LUHMES (cell line): ENCODE data around the genes SLC47A1, USP22 and KCNJ18.

- PRO-cap: no peak
These were observed 41.4 kb downstream of the RNF112 start for GRCh38 chr17:19452588-19452771.

- PRO-cap: unidirectional peak, plus-strand start at chr17:19533561; bidirectional peak, plus-strand start at chr17:19533875, minus-strand start at chr17:19533802
These were observed at the start of gene SLC47A1 for GRCh38 chr17:19533530-19534039. TSS of gene SLC47A1 (plus strand) at chr17:19533854.

GRCh38 chr17:19644410-19644950, 4.1 kb upstream of the ALDH3A2 start:
- PRO-cap: no peak

DNA sequence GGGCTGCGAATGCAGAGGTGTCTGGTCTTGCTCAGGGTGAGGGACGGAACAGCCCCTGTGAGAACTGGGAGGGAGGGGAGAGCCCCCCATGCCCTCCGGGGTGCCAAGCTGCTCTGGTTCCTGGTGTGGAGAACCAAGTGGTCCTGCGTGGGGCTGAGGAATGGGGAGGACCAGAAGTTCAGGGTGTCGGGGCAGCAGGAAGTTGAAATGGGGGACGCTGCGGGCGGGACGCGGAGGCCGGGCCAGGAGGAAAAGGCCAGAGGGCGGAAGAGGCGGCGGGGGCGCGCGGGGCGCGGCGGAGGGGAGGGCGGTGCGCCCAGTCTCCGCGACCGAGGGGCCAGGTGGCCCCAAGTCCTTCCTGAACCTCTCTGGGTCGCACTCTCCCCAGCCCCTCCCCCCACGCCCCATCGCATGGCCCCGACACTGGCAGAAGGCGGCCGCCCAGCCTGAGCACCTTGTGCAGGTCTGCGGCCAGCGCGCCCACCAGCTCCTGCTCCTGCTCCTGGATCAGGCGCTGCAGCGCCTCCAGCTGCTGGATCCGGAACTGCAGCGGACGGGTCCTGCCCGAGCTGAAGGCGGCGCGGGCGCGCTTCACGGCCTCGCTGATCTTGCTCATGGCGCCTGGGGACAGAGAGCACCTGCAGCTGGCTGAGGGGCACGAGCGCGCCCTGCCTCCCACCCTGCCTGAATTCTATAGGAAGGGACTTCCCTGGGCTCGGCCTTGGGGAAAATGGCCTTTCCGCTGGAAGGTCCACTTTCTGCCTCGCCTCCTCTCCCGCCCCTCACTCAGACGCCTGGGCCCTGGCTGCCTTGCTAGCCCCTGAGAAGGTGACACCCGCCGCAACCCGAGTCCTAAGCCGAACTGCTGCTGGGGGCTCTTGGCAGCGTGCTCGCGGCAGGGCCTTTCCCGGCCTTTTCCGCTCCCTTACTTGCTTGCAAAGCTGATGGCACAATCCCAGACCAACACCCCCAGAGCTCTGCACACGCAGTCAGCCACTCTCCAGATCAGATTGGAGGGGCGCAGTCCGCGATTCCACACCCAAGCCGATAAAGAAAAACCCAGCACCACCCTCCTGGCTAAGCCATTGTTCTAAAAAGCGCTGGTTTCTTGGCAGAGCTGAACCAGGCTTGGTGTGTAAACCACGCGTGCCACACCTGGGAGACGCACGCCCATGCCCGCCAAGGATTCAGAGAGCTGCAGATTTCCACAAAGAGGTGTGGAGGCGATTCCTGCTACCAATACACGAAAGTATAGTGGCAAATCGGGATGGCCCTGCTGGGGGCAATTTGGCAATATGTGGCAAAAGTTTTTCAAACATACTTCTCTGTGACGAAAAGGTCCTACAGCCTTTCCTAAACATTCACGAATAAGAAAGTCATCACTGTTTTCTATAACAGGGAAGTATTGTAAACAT, 3.1 kb downstream of the ALDH3A1 start:
- PRO-cap: bidirectional peak, plus-strand start at position 543 of the sequence, minus-strand start at position 493 of the sequence

DNA sequence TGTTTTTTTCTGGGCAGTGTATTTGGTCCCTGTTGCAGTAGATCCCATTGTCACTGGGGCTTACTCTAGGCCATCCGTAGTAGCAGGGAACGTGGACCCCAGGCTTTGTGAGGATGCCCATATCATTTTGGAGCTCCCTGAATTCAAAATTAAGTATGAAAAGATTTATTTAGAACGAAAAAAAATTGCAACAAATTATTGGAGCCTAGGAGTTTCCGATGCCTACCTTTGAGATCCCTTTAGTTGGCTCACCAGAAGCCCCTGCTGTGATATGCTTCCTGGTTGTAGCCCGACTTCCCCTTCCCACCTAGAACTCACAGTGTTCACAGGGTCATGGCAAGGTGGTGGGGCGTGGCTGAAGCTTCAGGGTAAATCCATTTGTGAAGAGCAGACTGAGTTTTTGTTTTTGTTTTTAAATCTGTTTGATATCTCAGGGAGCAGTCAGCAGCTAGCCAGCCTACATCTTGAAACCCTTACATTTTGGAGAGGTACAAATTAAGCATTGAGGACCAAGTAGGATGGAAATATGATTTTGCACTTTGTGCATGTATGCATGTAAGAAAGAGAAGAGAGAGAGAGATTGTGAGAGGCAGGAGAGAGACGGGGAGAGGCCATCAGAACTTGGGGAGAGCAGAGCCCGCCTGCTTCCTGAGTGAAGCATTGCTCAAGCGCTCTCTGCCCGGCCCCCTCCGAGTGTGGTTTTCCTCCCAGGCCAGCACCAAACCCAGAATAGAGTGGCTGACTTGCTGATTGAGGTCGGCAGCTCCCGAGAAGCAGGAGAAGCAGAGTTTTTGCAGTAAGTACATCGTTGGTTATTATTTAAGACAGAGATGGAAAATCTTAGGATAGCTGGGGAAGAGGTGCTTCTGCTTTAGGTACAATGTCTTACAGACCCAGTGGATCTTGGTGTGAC, 64.0 kb downstream of the SPECC1 start:
- PRO-cap: no peak

DNA sequence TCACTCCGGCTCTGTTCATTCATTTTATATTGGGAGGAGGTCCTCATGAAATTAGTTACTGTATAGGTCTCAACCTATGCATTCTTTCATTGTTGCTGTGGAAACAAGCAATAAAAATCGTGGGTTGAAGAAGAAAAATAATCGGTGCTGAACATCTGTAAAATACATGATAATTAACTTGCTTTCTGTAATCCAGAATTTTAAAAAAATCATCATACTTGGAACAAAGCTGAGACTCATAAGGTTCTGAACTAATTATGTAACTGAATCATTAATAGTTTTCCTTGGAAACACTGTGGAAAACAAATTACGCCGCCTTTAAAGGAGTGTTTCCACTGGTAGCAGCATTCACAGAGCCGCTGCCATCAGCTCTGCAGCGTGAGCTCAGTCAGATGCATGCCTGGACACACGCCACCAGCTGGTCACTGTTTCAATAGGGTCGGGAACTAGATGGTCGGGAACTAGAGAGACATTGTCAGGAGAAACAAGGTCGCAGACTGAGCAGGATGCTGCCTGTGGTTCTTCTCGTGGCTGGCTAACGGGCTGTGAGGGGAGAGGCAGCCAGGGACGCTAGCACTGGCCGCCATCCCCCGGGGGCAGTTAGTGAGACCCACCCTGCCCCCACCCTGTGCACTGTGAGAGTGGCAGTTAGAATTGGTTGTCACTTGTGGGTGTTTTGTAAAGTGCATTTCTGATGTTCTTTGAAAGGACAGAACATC, 86.1 kb downstream of the SPECC1 start:
- PRO-cap: bidirectional peak, plus-strand start at position 424 of the sequence, minus-strand start at position 375 of the sequence

- PRO-cap: bidirectional peak, plus-strand start at chr17:20532270, minus-strand start at chr17:20532144
These were observed 47.5 kb upstream of the CDRT15L2 start for GRCh38 chr17:20531979-20532519.

DNA sequence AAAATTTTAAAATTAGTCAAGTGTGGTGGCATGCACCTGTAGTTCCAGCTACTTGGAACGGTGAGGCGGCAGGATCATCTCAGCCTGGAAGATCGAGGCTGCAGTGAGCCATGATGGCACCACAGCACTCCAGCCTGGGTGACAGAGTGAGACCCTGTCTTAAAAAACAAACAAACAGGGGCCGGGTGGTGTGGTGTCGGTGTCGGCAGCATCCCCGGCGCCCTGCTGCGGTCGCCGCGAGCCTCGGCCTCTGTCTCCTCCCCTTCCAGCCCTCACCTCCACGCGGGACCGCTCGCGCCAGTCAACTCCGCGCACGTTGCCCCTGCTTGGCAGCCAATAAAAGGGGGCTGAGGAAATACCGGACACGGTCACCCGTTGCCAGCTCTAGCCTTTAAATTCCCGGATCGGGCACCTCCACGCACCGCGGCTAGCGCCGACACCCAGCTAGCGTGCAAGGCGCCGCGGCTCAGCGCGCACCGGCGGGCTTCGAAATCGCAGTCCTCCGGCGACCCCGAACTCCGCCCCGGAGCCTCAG, 204.6 kb downstream of the CDRT15L2 start:
- PRO-cap: no peak

DNA sequence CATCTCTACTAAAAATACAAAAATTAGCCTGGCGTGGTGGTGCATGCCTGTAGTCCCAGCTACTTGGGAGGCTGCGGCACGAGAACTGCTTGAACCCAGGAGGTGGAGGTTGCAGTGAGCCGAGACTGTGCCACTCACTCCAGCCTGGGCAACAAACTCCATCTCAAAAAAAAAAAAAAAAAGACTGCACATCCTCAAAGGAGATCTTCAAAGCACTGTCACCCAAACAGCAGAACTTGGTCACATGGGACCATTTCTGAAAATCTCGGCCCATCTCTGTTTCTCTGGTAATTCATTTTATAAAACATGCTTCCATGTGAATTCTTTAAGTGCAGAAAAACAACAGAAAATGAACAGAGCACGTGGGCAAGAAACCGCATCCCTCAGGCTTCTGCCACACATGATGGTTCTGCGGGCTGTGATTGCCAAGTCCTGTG, 41.9 kb downstream of the USP22 start:
- PRO-cap: no peak

DNA sequence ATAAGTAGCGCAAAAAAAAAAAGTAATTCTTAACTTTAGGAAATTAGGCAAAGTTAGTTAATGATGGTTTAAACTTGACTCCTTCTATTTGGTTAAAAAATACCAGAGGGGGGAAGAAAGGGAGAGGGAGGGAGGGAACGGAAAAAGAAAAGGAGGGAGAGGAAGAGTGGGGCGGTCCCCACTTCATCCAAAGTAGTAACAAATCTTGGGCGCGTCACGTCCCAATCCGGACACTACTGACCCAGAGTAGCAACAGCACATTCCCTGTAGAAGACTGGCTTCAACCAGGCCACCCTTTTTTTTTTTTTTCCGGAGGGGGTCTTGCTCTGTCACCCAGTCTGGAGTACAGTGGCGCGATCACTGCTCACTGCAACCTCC, 2.2 kb downstream of the USP22 start:
- PRO-cap: no peak

DNA sequence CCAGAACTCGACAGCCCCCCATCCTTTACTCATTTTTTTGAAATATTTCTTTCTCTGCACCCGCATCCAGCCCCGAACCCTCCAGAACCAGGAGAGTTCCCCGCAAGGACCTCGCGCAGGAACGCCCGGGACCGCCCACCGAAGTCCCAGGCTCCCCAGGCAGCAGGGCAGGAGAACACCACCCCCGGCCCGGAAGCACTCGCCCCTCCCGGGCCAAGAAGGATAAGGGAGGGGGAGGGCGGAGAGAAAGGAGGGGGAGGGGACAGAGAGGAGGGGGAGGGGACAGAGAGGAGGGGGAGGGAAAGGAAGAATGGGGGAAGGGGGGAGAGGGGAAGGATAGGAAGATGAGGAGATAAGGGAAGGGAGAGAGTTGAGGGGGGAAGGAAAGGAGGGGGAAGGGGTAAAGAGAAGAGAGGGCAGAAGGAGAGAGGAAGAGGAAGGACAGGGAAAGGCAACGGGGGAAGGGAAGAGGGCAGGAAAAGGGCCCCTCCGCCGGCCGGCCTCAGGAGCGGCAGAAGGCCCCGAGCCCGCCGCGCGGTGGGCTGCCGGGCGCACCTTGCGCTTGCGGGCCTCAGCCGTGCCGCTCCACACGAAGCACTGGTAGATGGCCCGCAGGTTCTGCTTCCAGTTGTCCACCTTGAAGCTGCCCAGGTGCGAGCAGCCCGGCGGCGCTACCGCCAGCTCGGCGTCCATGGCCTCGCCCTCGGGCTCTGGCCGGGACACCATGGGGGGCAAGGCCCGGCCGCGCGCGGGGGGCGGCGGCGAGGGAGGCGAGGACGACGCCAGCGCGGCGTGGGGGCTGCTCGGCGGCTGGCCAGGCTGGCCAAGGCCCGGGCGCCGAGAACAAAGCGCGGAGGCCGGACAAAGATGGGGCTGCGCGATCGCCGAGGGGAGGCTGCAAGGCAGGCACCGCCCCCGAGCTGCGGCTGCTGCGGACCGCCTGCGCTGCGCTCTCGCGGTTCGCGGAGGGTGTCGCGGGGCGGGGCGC, at the start of gene USP22:
TSS of gene USP22 (minus strand) at position 902 of the 988 bp plus-strand sequence.
- PRO-cap: bidirectional peak, plus-strand start at position 307 of the sequence, minus-strand start at position 97 of the sequence; bidirectional peak, plus-strand start outside the sequence, minus-strand start at position 870 of the sequence

- PRO-cap: unidirectional peak, plus-strand start at chr17:21075575
These were observed 32.7 kb upstream of the USP22 start for GRCh38 chr17:21075400-21076062.

- PRO-cap: no peak
These were observed 39.9 kb downstream of the TMEM11 start for GRCh38 chr17:21174010-21174501.

DNA sequence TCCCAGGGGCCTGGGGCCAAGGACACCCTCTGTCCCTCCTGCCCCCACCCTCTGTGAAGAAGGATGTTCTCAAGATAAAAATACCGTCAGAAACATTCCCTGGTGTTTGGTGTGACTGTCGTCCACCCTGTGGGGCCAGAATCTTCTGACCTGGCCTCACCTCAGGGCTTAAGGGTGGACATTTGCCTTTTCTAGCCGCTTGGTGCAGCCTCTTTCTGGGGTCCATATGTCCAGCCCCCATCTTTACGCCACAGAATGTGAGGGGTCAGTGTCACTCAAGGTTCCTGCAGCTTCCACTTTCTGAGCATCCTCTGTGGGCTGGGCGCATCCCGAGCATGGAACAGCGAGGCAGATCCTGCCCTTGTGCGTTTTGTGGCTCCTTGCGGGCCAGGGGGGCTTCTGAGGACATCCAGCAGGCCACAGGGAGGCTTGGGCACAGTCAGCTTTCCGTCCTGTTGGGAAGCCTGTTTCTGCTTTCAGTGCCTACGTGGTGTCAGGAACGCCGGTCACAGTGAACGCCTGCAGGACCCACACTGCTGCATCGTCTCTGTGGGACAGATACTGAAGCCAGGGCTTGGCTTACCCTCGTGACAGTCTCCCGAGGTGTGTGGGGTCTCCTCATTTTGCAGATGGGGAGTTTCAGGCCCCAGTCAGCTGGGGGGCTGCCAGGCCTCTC, at the start of gene KCNJ18:
TSS of gene KCNJ18 (plus strand) at position 412 of the 676 bp plus-strand sequence.
- PRO-cap: no peak

DNA sequence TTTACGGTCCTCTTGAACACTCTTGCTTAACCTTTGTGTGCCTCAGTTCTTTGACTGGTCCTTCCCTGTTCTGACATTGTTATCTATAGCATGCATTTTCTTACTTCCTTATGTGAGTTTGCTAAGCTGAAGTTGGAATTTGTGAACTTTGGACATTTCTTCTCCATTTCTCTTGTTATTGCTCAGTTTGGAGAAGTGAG, 29.6 kb upstream of the WSB1 start:
- PRO-cap: no peak

DNA sequence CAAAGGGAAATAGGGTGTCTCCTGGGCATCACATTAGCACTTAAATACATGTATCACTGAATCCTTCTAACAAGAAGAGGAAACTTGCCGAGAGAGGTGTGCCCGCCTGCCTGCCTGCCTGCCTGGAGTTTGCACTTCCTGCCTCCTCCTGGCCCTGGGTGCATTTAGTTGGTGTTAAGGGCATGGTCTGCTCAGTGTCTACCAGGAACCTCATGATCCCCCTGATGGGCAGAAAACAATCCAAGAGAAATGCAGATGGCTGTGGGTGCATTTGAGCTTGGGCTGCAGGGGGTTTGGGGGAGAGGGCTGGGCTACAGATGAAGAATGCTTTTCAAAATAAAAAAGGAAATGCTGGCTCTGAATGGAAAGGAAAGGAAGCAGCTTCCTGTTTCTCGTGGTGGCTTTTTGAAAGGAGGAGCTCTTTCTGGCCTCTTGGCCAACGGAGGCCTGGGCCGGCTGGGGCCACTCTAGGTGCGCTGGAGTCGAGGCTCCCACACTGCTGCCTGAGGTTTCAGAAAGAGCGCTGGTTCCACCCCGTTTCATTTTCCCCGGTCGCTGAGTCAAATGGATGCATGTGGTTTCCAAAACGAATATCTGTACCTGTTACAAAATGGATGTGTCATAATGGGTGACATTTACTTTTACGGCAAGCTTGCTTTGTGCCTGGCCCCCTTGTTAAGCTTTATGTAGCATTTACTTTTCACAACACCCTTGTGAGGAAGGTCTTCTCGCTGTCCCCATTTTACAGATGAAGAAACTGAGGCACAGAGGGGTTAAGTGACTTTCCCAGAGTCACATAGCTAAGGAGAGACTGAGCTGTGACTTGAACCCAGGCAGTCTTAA, 10.3 kb downstream of the KSR1 start:
- PRO-cap: no peak

- PRO-cap: no peak
These were observed 74.5 kb downstream of the KSR1 start for GRCh38 chr17:27530386-27531481.

DNA sequence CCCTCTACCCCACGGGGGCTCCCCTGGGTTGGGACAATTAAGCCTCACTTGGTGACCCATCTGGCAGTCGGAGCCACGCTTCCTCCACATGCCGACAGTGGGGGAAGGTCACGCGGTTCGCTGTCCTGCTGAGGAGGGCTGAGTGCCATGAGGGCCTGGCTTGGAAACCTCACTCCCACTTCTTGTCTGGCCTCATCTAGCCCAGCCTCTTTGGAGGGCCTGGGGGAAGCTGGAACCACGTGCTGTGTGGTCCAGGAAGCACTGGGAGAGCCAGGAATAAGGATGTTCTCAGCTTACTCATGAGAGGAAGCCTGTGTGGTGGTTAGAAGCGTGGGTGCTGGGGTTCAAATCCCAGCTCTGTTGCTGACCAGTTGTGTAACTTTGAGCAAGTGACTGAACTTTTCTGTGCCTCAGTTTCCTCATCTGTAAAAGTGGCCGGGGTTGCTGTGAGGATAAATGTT, 1.9 kb downstream of the LGALS9 start:
- PRO-cap: no peak

- PRO-cap: no peak
These were observed 2.5 kb downstream of the LGALS9 start for GRCh38 chr17:27633370-27634105.

- PRO-cap: no peak
These were observed 5.6 kb upstream of the NOS2 start for GRCh38 chr17:27805957-27806266.